Bile duct (tissue), 1 donor: ENCODE results near the genes MOCOS and PSTPIP2.

- PRO-cap = no peak
Measured at GRCh38 chr18:35861372-35862366, 110.8 kb upstream of the C18orf21 start.

GRCh38 chr18:35998465-35999068 is 26.1 kb downstream of the C18orf21 start:
- PRO-cap = no peak

GRCh38 chr18:36149880-36150385 is 20.2 kb downstream of the ELP2 start:
- PRO-cap = no peak

- PRO-cap = unidirectional peak, plus-strand start at chr18:36186894
Measured at GRCh38 chr18:36186390-36187241, 681 bp upstream of the MOCOS start.

- PRO-cap = bidirectional peak, plus-strand start at chr18:36187530, minus-strand start at chr18:36187390
Measured at GRCh38 chr18:36187242-36187610, at the start of gene MOCOS. Gene MOCOS (plus strand): TSS chr18:36187497.

- PRO-cap = unidirectional peak, minus-strand start at chr18:36382354
Measured at GRCh38 chr18:36382210-36382539, 84.7 kb downstream of the FHOD3 start.

DNA sequence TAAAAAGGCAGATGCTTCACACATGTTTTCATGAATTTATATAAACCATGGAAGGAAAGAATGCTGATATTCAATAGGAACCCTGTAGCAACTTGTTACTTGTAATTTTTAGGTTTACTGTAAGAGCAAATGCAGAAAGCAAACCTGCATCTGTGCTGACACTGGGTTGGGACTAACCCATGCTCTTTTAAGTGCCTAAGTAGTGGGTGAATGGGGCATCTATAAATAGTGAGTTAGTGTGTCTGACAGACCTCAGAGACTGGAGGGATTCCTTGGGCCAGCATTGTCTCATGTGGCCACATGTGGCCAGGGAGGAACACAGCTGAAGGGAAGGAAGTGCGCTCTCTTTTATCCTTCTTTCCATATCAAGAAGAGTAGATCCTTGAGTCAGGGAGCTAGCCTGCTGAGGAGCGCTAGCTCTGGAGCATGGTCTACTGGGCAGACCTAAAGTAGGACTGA is 122.0 kb downstream of the FHOD3 start:
- PRO-cap = no peak

GRCh38 chr18:36828204-36828714 is 543 bp downstream of the TPGS2 start:
- PRO-cap = unidirectional peak, plus-strand start at chr18:36828255

- PRO-cap = no peak
Measured at GRCh38 chr18:37538298-37539145, 27.1 kb downstream of the CELF4 start.

DNA sequence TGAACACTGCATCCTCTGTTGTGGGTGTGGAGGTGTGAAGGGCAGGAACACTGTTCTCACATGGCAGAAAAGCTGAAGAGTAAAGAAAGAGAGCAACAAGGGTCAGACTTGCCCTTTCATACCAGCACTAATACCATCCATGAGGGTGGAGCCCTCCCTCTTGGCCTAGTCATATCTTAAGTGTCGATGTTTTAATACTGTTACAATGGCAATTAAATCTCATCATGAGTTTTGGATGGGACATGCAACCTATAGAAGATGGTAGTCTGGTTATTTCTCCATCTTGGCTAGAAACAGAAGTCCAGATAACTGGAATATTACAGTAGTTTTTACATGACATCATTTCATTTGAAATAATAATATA is 1520.6 kb upstream of the CELF4 start:
- PRO-cap = no peak

DNA sequence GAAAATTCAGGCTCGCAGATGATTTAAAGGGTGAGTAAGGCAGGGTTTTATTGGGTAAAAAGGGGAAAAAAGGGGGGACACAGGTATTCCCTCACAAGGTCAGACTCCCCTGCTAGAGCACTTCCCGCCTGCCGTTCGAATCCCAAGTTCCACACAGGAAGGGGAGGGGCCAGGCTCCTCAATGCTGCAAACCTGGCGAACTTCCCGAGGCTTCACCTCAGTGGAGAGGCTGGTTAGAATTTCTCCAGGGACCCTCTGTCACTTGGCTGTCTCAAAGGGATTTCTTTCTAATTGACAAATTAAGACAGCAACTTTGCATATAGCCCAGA is 2154.9 kb upstream of the PIK3C3 start:
- PRO-cap = no peak

DNA sequence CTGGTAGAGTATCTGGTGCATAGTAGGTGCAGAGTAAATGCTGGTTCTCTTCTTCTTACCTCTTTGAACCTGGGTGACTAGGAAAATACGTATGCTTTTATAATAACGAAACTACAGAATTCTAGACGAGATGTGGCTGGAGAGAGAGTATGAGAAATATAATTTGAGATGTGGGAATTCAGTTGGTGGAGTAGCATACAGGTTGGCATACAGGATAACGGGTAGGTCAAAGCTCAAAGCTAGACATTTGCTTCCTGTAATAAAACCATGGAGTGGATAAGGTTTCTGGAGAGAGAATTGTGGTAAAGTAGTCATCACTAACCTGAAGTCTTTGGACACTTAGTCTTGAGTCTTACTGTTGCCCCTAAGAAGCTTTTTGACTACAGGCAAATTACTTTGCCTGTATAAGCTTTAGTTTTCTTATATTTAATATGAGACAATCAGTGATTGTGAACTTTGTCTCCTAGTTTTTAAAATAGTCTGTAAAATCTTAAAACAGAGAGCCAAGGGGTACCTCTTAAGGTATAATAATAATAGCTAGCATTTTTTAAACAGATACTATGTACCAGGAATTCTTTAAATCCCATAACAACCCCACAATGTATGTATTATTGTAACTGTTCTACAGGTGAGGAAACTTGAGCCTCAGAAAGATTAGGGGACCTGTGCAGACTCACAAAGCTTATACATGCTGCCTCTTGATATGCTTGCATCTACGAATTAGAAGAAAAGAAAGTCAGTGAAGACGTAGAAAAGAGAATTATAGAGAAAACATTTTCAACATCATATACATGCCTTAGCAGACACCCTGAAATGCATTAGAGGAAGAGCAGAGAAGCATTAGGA is 42.3 kb downstream of the PIK3C3 start:
- PRO-cap = no peak

DNA sequence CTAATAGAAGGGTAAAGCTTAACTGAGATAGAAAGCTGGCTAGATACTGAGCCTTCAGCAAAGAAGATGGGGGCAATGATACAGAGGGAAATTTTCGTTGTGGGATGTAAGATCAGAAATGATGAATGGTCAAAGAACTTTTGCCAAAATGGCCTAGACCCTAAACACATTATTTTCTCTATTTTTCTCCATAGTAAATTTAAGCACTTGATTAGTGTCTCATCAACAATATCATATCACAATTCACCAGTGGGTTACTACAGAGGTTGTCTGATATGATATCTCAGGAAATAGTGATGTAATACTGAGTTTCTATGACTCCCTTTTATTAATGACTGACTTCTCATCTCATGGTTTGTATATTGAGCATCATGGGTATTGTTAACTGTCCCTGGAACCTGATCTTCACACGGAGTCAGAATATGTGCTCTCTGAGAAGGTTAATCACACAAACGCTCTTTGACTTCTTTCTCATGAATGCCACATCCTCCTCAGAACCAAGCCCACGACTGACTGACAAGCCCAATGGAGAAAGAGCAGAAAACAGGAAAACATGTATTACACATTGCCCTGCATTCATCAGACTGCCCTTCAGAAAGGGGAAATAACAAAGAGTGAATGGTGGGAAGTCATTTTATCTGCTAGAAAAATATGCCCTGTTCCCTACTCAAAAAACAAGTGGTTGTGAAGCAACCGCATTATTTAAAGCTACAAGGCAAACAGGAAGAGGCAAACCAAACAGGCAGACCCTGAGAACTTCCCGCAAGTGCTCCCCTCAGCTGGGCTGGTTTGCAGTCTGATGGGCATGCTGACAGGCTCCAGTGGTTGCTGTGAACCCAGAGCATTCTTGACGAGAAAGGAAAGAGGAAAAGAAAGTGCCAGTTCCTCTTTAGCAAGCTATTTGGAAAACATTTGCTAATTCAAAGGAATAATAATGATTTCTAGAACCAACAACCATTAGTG is 173.0 kb upstream of the SETBP1 start:
- PRO-cap = no peak

- PRO-cap = no peak
Measured at GRCh38 chr18:44759098-44759859, 78.6 kb downstream of the SETBP1 start.

DNA sequence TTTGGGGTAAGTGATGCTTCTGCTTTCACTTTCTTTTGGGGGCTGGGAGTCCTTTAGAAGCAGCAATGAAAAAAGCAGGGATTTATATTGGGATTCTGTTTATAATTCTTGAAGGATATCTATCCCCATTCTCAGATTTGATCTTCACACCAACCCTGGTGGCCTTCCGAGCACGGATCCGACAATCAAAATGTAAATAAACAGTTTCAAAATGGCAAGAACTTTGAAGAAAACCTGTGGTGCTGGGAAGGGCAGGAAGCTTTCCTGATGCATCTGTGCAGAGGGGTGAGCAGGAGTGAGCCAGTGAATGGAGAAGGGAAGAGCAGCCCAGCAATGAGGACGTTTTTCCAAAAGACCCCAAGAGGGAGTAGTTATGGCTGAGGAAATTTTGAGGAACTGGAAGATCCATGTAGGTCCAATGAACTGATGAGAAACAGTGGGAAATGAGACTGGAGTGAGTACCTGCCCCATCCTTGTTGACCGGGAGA is 119.6 kb downstream of the SETBP1 start:
- PRO-cap = no peak

DNA sequence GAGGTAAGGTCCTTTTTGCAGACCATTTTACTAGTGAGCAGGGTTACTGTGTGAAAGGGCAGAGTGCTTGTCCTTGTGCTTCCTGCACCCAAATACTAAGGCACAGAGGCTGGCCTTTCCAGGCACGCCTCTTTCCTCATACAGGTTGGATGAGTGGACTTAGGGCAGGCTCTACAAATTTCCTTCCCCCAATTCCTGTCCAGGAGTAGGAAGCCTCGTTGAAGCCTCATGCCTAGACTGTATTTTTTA is 288.7 kb upstream of the SLC14A2 start:
- PRO-cap = no peak

DNA sequence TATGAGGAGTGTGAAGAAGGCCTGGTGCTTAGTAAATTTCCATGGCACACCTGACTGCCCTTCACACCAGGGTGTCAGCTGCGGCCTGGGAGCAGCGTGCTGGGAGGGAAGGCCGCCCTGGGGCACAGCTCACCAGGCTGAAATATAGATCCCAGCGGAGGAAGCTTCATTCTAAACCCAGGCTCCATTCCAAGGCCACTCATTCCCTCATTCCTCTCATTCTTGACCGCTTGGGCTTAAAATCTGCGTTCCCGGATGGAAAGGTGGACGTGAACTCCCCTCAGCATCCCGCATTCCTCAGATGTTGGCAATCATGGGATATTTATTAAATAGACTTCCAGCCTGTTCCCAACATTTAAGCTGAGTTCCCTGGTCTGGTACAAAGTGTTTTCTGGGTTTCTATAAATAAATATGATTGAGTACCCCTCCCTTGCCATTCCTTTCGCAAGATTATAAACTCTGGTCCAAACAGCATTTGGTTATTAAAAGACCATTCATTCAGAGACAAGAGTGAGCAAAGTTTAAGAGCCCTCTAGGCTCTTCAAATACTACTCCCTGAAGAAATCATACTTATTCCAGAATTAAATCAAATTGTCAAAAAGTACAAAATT is 22.7 kb downstream of the SLC14A2 start:
- PRO-cap = no peak

- PRO-cap = no peak
Measured at GRCh38 chr18:45688803-45689333, 35.1 kb upstream of the SLC14A1 start.

DNA sequence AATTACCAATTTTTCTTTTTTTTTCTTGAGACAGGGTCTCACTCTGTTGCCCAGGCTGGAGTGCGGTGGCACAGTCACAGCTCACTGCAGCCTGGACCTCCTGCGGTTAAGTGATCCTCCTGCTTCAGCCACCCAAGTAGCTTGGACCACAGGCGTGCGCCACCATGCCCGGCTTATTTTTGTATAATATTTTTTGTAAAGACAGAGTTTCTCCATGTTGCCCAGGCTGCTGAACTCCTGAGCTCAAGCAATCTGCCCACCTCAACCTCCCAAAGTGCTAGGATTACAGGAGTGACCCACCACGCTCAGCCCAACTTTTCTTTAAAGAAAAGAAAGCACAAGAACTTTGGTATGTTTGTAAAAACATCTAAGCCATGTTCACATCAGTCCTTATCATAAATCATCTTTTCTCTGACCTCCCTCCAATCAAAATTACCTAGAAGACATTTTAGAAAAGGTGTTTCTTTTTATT is 70.6 kb downstream of the EPG5 start:
- PRO-cap = no peak

GRCh38 chr18:46071643-46072799 is at the start of gene PSTPIP2:
Gene PSTPIP2 (minus strand): TSS chr18:46072260.
- PRO-cap = unidirectional peak, minus-strand start at chr18:46072284